Ureter (tissue), 1 donor: ENCODE results near the gene FAM110C.

DNA sequence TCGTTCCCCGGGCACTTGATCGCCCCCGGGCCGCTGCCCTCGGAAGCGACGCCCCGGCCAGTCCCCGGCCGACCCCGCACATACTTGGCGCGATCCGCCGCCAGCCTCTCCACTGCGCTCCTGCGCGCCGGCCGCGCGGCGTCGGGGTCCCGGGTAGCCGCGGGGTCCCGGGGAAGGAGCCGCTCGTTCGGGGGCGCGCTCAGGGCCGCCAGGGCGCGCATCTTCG lies 227 bp downstream of the FAM110C start:
- PRO-cap: no peak

DNA sequence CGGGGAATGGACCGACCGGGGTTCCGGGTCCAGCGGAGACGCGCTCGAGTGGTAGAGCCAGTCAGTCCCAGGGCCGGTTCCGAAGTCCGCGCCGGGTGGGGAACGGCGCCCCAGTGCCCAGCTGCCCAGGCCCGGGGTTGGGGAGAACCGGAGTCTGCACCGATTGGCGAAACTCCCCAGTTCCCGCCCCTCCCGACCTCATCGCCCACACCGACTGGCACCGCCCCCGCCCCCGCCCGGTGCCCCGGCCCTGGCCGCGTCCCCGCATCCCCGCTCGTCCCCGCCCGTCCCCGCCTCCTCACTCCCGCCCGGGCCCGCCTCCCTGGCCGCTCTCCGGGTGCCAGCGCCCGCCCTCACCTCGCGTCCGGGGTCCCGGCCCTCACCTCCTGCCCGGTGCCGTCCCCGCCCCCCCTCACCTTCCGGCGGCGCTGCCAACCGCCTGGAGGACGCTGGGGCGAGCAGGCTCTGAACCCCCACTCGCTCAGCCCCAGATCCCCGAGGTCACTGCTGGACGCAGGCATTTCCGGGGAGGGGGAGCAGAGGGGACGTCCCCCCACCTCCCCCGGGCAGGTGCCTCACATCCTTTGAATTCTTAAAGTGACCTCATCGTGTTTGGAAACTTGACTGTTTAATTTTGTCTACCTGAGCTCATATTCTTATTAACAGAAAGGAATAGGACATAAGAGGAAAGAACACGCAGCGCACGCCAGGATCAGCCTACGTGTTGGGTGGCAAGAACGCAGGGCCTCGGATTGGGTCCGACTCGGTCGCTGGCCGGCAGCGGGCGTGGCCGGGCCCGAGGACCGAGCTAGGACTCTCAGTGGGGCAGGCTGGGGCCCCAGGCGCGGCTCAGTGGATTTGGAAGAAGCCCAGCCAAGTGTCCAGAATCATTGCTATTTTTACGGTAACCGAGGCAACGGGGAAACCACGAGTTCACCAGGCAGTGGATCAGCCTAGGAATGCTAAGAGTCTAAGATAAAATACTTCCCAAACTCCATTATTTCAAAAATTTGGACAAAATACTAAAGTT lies at the start of gene FAM110C:
Gene FAM110C, minus strand, starts transcription at position 115 of the 1,030 bp plus-strand sequence.
- PRO-cap: bidirectional peak, plus-strand start at position 301 of the sequence, minus-strand start at position 115 of the sequence

- PRO-cap: no peak
Observed at GRCh38 chr2:282814-284089, 4.6 kb downstream of the ALKAL2 start.

DNA sequence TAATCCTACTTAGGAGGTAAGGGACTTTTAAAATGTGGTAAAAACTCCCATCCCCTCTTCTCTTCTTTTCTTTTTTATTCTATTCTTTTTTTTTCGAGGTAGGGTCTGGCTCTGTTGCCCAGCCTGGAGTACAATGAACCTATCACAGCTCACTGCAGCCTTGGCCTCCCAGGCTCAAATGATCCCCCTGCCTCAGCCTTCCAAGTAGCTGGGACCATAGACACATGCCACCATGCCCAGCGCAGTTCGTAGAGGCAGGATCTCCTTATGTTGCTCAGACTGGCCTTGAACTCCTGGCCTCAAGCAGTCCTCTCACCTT lies 166.1 kb upstream of the ALKAL2 start:
- PRO-cap: no peak

DNA sequence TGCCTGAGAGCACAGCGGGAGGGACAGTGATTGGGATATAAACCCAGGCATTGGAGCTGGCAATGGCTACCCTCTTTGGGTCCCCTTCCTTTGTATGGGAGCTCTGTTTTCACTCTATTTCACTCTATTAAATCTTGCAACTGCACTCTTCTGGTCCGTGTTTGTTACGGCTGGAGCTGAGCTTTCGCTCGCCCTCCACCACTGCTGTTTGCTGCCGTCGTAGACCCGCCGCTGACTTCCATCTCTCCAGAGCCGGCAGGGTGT lies 84.9 kb downstream of the TMEM18 start:
- PRO-cap: no peak

- PRO-cap: no peak
Observed at GRCh38 chr2:628617-629007, 48.6 kb downstream of the TMEM18 start.

DNA sequence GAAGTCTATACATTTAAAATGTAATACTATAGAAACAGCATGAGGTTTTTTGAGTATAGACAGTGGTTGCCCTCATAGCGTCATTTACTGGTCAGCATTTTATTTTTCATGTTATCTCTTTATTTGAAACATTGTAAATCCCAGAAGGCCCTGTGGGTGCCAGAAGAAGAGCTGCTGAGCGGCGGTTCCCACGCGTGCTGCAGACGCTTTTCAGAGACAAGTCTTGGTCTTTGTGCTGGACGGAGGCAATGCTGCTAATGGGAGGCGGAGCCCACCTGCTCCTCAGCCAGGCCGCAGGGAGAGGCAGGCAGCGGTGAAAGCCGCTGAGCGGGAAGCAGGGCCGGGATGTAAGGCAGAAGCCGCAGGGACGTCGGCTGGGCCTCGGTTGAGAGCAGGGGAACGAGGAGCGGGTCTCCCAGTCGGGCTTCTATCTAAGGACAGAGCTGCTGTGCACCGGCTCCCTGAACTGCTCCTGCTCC lies 16.7 kb downstream of the TMEM18 start:
- PRO-cap: no peak

GRCh38 chr2:674571-675609 lies 2.3 kb downstream of the TMEM18 start:
- PRO-cap: no peak

DNA sequence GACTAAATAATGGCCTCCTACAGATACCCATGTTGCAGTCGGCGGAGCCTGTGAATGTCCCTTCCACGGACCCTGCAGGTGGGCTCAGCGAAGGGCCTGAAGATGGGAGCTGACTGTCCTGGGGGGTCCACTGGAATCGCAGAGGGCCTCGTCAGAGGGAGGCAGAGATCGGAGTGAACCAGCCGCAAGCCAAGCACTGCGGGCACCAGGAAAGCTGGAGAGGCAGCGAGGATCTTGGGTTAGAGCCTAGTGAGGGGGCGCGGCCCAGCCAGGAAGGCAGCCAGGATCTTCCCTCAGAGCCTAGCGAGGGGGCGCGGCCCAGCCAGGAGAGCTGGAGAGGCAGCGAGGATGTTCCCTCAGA lies 62.5 kb upstream of the TMEM18 start:
- PRO-cap: no peak

DNA sequence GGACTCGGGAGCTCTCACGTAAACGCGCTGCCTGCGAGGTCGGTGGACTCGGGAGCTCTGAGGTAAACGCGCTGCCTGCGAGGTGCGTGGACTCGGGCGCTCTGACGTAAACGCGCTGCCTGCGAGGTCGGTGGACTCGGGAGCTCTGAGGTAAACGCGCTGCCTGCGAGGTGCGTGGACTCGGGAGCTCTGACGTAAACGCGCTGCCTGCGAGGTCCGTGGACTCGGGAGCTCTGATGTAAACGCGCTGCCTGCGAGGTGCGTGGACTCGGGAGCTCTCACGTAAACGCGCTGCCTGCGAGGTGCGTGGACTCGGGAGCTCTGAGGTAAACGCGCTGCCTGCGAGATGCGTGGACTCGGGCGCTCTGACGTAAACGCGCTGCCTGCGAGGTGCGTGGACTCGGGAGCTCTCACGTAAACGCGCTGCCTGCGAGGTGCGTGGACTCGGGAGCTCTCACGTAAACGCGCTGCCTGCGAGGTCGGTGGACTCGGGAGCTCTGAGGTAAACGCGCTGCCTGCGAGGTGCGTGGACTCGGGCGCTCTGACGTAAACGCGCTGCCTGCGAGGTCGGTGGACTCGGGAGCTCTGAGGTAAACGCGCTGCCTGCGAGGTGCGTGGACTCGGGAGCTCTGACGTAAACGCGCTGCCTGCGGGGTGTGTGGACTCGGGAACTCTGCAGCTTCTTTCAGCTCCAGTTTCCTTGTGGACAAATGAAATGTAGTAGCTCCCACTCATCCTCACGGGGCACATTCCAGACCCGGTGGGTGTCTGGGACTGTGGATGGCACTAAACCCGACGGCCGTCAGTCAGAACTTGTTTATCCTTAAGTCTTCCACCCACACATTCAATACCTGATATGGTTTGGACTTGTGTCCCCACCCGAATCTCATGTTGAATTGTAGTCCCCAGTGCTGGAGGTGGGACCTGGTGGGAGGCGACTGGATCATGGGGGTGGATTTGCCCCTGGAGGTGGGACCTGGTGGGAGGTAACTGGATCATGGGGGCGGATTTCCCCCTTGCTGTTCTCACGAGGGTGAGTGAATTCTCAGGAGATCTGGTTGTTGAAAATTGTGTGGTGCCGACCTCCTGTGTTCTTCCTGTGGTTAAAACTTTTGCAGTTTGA lies 81.5 kb upstream of the SNTG2 start:
- PRO-cap: no peak

- PRO-cap: no peak
Observed at GRCh38 chr2:1140796-1141720, 190.4 kb downstream of the SNTG2 start.

- PRO-cap: no peak
Observed at GRCh38 chr2:1488014-1488565, 74.8 kb downstream of the TPO start.

DNA sequence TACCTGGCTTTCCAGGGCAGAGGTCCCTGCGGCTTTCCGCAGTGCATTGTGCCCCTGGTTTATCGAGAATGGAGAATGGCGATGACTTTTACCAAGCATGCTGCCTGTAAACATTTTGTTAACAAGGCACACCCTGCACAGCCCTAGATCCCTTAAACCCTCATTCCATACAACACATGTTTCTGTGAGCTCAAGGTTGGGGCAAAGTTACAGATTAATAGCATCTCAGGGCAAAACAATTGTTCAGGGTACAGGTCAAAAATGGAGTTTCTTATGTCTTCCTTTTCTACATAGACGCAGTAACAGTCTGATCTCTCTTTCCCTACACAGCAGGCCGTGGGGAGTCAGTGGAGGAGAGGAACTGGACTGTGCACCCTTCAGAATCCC lies 147.7 kb downstream of the TPO start:
- PRO-cap: no peak

DNA sequence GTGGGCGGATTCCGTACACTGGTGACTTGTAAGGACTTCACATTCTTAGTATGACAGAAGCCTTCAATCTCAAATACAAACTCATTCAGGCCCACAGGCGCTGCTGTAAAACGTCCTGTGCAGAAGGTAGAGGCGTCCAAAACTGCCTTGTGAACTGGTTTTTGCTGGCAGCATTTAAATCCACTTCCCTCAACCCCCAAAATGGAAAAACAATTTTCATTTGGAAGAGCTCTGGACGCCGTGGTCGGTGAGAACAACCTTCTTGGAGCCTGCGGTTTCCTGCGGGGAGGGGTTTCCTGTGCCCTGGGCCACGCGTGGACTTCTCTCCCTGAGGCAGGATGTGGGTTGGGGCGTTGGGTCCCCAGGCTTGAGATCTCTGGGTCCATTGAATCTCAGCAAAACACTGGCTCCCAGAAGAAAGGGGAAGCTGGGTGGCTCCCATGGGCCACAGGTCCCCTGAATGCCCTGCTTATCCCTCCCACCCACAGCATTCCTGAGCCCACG lies 151.1 kb downstream of the TPO start:
- PRO-cap: no peak

DNA sequence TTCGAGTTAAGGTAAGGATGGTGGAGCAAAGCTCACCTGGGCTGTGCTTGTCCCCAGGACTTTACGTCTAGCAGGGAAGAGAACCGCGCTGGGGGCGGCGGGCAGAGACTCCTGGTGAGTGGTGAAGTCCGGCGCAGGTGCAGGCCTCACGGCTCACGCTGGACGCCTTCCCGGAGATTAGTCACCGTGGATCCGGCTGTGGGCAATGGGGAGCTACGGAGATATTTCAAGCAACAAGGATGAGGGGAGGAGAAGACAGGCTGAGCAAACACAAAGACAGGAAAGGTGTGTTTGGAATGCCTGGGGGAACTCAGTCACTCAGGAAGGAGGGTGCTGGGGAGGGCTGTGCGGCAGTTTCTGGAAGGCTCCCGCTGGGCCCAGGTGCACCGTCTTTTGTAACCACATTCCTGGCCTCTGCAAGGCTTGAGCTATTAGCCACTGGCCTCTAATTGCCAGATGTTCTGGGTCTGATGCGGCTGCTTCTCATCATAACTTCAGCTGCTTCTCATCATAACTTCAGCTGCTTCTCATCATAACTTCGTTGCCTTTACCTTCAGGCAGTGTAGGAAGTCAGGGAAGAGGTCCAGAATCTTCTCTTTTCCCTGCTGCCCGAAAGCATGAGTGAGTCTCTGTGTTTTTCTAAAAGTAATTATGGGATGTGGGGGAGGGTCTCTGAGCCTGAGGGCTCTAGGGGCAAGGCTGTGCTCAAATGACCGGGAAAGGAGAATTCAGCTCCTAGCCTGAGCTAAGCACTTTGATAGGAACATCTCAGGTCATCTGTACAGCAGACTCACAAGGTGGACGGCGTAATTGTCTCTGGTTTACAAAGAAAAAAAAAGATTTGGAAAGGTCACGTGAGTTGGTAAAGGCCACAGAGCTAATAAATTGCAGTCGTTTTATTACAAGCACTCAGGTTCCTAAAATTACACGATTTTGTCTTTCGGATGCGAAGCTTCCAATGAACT lies 118.8 kb downstream of the PXDN start:
- PRO-cap: no peak

DNA sequence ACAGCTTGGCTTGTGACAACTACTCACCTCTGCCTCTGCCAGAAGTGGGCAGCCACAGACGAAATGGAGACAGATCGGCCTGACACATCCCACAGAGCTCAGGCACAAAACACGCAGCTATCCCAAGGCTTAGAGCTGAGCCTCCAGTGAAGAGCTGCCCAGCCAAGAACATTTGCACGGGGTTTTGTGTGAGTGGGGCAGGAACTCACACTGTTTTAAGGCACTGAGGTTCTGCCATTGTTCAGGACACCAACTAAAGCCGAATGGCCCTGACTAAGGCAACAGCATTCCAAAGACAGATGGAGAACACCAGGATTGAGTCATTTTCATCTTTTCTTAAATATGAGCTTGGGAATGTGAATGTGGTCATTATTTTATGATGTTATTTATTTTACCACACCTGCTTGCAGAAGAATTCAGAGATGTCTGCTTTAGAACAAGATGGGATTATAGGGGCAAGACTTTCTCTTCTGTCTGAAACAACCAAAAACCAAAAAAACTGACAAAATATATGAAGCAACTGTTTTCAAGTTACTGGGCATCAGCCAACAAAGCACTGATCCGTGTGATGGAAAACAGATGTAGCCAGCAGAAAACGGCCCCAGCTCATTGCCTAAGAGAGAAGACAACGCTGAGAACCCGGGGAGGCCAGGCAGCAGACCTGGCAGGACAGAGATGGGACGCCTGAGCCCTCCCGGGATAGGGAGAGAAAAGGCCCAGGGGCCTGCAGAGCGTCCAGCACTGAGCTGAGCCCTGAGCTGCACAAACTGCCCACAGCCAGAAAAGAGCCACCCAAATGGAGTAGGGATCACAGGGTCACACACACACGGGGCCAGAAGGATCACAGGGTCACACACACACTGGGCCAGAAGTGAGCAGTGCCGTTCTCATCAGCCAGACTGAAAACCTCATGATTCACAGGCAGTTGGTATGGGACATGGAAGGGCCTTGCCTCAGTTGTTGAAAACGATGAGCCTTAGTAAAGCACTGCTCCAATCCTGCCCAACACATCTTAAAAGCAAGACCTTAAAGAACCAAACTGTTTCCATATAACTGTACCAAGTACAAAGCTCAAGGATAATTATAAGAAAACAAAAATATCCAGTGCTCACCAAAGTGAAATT lies 12.4 kb downstream of the PXDN start:
- PRO-cap: no peak

GRCh38 chr2:1824080-1824890 lies 80.0 kb upstream of the PXDN start:
- PRO-cap: no peak

DNA sequence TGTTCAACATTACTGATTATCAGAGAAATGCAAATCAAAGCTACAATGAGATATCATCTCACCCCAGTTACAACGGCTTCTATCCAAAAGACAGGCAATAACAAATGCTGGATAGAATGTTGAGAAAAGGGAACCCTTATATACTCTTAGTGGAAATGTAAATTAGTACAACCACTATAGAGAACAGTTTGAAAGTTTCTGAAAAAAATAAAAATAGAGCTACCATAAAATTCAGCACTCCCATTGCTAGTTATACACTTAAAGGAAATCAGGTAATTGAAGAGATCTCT lies 81.2 kb downstream of the MYT1L start:
- PRO-cap: no peak

DNA sequence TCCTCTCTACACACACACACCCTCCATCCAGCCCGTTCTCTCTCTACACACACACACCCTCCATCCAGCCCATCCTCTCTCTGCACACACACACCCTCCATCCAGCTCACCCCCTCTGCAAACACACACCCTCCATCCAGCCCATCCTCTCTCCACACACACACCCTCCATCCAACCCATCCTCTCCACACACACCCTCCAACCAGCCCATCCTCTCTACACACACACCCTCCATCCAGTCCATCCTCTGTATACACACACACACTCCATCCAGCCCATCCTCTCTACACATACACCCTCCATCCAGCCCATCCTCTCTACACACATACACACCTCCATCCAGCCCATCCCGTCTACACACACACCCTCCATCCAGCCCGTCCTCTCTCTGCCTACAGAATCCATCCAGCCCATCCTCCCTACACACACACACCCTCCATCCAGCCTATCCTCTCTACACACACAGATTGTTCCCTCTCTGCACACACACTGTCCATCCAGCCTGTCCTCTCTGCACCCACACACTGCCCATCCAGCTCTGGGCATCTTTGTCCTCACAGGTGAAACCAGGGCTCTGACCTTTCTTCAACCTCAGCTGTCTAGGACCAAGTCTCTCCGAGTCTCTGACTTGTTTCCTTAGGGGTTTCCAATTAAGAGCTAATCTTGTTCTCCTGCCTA lies 81.2 kb downstream of the EIPR1 start:
- PRO-cap: no peak

DNA sequence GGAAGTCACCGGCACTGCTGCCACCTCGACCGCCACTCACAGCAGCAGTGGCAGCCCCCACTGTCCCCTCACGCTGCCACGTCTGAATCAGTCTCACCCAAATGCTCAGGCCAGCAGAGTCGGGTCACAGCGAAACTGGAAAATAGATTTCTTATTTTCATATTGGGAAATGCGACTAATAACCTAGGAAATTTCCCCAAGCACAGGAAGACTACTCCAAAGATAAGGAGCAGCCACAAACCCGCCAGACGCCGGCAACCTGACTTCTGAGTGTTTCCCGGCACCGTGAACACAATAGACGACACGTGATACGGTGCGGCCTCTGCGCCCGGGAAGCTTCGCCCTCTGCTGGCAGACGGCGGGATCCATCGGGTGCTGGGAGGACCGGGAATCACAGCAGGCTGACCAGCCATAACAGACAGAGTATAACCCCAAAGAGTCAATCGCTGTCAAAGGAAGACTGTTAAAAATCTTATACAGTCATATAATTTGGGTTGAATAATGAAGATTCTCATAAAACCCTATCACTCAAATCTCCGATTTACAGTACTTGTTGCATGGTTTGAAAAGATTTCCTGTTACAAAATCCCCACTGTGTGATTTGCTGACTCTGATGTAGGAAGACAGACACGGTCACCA lies 74.1 kb downstream of the EIPR1 start:
- PRO-cap: no peak